GM19240 (cell line): ENCODE data around the genes ZNF524, ZNF582, ZNF471, ZNF460, ZNF552 and ZNF587B.

GRCh38 chr19:55599863-55601042, at the start of gene ZNF524:
ZNF524 (plus strand) TSS chr19:55600288.
- RRBS, result 2% methylated on average over 59 of the region's 112 CpGs

GRCh38 chr19:55652773-55653253, 2.0 kb upstream of the U2AF2 start:
- RRBS, result 92% methylated on average over 10 of the region's 40 CpGs

GRCh38 chr19:55656114-55656546, 1.3 kb downstream of the U2AF2 start:
- RRBS, result no CpG with 5 or more reads among the region's 10 CpGs

GRCh38 chr19:55685216-55685867, 10.3 kb downstream of the EPN1 start:
- RRBS, result 98% methylated on average over 6 of the region's 52 CpGs

DNA sequence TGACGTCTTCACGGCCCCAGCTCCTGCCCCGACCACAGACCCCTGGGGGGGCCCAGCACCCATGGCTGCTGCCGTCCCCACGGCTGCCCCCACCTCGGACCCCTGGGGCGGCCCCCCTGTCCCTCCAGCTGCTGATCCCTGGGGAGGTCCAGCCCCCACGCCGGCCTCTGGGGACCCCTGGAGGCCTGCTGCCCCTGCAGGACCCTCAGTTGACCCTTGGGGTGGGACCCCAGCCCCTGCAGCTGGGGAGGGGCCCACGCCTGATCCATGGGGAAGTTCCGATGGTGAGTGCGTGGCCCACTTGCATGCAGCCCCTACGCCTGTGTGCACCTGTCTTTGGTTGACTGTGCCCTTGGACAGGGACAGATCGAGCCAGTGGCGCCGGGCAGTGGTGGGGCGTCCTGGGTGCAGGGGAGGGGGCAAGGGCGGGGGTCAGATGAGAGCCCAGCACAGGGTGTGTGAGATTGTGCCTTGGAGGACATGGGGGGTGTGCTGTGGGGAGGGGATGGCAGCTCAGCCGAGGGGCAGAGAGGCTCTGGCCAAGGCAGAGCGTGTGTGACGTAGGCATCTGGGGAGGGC, 16.8 kb downstream of the EPN1 start:
- RRBS, result no CpG with 5 or more reads among the region's 21 CpGs

DNA sequence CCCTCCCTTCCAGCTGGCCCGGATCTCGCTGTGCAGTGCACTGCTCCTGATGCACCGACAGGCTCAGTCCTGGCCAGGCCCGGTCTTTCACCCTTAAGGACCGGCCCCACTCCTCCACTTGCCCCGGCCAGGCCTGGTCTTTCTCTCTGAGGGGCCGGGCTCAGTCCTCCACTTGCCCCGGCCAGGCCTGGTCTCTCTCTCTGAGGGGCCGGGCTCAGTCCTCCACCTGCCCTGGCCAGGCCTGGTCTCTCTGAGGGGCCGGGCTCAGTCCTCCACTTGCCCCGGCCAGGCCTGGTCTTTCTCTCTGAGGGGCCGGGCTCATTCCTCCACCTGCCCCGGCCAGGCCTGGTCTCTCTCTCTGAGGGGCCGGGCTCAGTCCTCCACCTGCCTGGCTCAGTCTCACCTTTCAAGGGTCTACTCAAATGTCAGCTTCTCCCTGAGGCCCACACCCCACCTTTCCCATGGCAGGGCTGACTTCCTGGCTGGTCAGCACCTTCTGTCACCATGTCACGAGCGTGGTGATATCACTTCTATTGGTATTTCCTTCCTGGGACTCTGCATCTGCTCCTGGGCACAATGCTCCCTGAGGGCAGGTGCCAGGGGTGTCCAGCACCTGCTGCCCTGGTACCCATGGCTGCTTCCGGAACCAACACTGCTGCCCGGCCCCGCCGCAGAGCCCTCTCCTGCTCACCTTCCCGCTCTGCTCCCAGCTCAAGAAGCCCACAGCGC, 6.8 kb downstream of the ZNF787 start:
- RRBS, result 93% methylated on average over 5 of the region's 22 CpGs

GRCh38 chr19:56392940-56393800, at the start of gene ZNF582:
ZNF582 (minus strand) TSS chr19:56393534.
- RRBS, result 3% methylated on average over 25 of the region's 62 CpGs

DNA sequence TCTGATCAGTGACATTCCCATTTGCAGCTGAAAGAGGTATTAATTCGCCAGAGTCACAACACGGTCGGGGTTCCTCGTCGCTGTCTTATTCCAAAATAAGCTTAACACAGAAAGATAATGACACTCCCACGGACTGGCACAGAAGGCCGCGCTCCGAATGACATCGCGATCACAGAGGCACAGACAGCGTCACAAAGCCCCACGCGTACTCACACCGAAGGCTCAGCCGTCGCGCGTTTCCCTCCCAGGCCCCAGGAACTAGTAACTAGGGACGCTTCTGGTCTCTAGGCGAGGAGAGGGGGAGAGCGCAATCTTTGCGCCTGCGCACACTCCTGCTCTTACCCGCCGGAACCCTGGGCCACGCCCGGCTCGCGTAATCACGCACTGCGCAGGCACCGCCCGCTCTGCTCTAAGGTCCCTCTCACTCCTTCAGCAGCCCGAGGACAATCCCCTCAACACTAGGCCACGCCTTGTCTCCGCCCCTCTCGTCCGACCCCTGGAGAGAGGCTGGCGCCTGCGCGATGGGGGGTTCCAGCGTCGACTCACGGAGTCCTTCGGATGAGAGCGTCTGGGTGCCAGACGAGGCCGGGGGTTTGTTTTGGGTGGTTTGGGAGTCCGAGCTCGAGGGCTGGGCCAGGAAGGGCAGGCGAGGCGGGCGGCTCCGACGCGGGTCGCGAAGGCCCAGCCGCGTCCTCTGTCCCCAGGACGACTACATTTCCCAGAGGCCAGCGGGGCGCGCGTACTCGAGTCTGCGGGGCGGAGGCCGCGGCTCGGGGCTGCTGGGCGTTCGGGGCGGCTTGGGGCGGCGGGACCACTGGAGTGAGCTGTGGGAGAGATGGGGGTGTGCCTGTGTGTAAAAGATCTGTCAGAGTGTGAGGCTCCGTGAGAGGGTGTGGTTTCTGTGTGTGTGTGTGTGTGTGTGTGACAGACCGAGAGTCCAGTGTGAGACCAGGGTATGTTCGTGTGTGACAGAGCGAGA, at the start of gene ZNF471:
ZNF471 (plus strand) TSS at position 526 of the 979 bp plus-strand sequence.
- RRBS, result no CpG with 5 or more reads among the region's 81 CpGs

- RRBS, result no CpG with 5 or more reads among the region's 1 CpG
These were observed 1.7 kb upstream of the PEG3 start for GRCh38 chr19:56842281-56842609.

GRCh38 chr19:56864649-56865193, 24.2 kb upstream of the PEG3 start:
- RRBS, result no CpG with 5 or more reads among the region's 33 CpGs

GRCh38 chr19:56947221-56947551, 106.7 kb upstream of the PEG3 start:
- RRBS, result no CpG with 5 or more reads among the region's 6 CpGs

GRCh38 chr19:57280198-57280902, at the start of gene ZNF460:
ZNF460 (plus strand) TSS chr19:57280485.
- RRBS, result no CpG with 5 or more reads among the region's 67 CpGs

- RRBS, result no CpG with 5 or more reads among the region's 1 CpG
These were observed 14.0 kb downstream of the ZNF460 start for GRCh38 chr19:57294097-57294885.

DNA sequence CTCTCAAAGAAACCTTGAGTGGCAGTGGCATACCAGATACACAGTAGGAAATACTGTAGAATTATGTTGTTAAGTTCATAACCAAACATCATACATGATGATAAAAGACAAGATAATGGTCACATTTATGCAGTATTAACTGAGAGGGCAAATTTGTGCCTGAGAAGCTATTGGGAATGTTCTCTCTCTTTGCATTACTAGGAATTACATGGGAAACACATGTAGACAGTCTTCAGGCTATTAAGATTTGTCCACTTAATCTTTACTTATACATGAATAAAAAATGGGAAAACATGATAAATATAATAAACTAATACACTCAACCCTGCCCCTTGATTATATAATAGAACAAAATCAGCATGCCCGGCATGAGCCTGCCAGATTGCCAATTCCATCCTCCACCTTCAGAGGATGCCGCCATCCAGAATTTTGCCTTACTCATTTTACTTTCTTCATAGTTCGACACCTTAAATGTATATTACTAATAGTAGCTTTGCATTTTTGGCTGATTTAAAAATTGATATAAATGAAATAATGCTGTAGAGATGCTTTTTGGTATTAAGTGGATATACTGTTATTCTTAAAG, 14.3 kb upstream of the ZNF543 start:
- RRBS, result no CpG with 5 or more reads among the region's 3 CpGs

GRCh38 chr19:57814357-57815112, at the start of gene ZNF552:
ZNF552 (minus strand) TSS chr19:57814913.
- RRBS, result 46% methylated on average over 6 of the region's 50 CpGs

DNA sequence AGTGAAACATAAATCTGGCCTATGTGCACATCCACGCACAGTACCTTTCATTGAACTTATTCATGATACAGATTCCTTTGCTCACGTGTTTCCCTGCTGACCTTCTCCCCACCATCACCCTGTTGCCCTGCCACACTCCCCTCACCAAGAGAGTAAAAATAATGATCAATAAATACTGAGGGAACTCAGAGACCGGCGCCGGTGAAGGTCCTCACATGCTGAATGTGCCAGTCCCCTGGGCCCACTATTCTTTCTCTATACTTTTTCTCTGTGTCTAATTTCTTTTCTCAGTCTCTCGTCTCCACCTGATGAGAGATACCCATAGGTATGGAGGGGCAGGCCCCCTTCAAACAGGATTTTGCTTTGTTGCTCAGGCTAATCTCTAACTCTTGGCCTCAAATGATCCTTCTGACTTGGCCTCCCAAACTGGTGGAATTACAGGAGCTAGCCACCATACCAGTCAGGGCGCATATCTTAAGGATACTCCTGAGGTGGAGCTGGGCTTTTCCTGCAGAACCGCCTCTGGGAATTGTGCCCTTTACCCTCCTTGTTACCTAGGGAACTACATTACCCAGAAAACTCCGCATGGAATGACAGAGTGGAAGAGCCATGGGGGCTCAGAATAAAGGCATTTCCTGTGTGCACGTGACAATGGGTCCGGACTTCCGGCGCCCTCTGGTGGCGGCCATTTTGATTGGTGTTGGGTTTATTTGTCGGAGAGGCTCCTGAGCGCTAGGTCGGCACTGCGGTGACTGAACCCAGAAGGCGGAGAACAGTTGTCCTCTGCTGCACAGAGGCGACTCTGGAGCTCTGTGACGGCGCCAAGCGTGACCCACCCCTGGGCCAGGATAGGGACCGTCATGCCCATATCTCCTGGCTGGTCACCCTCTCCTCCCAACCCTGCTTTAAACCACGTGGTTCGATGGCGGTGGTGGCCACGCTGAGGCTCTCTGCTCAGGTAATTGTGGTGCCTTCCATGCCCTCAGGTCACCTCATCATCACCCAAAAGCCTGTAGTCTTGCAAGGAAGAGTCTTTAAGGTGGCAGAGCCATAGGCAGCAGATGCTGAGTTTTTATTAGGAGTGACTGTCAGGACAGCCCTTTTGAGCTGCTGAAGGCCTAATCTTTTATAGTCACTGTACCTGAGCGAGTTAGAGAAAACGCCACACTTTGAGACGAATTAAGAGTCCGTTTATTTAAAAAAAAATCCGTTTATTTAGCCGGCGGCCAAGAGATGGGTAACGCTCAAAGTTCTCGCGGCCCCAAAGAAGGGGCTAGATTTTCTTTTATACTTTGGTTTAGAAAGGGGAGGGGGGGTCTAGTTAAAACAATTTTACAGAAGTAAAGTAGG, at the start of gene ZNF587B:
ZNF587B (plus strand) TSS at position 693 of the 1,350 bp plus-strand sequence.
- RRBS, result no CpG with 5 or more reads among the region's 38 CpGs

DNA sequence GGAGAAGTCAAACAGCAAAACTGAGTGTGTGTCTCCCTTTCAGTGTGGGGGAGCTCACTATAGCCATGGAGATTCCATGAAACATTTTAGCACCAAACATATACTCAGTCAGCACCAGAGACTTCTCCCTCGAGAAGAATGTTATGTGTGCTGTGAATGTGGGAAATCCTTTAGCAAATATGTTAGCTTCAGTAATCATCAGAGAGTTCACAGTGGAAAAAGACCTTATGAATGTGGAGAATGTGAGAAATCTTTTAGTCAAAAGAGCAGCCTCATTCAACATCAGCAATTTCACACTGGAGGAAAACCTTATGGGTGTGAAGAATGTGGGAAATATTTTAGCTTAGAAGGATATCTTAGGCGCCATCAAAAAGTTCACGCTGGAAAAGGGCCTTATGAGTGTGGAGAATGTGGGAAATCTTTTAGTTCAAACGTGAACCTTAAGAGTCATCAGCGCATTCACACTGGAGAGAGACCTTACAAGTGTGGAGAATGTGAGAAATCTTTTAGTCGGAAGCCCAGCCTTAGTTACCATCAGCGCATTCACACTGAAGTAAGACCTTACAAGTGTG, 8.3 kb upstream of the ZNF587 start:
- RRBS, result no CpG with 5 or more reads among the region's 7 CpGs

GRCh38 chr19:57867703-57868487, 18.2 kb downstream of the ZNF587 start:
- RRBS, result no CpG with 5 or more reads among the region's 13 CpGs

DNA sequence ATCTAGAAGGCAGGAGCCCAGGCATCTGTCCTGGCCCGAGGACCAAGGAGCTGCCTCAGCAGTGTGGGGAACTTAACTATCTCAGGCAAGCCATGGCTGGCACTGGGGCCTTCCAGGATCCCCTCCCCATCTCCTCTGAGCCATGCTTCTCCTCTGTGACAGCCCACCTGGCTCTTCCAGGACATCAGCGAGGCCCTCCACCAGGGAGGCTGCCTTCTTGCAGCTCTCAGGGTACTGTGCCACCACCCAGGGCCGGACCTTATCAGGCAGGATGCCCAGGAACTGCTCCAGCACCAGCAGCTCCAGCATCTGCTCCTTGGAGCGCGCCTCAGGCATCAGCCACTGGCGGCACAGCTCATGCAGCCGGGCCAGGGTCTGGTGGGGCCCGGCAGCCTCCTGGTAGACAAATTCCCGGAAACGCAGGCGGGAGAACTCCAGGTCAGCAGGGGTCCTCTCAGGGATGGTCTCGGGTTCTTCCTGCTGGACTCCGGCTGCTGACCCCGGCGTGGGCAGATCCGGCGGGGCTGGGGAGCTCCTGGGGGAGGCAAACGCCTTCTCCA, 8.3 kb downstream of the ZSCAN18 start:
- RRBS, result 86% methylated on average over 5 of the region's 18 CpGs

GRCh38 chr19:58098328-58099126, 496 bp upstream of the ZSCAN18 start:
- RRBS, result 4% methylated on average over 11 of the region's 29 CpGs